Mesenchymal stem cell of adipose (primary cell): ENCODE measurements around a stretch of chr11.

- CAGE, long polyA plus RNA = no peak
These were observed 45.4 kb upstream of the NNMT start for GRCh38 chr11:114250622-114251360.

DNA sequence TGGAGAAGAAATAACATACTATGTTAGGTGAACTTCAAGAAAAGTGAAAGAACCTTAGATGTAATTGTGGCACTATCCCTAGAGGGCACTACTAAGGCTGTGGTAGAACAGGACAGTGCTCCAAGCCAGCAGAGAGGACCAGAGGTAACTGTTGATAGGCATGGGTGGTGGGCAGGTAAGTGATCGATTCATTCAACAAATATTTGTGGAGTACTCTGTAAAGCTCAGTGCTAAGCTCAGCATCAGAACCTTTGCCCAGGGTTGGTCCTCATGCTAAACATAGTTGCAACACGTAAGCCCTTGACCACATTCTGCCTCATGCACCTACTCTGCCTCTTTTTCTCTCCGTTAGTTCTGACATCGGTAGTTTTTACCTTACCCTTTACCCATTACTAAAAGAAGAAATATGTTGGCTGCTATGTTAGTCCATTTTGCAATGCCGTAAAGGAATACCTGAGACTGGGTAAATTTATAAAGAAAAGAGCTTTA, 18.5 kb upstream of the NNMT start:
- CAGE, long polyA plus RNA = no peak

- CAGE, long polyA plus RNA = no peak
These were observed 10.6 kb downstream of the NNMT start for GRCh38 chr11:114306697-114307377.

GRCh38 chr11:114315567-114316576, 19.7 kb downstream of the NNMT start:
- CAGE, long polyA plus RNA = no peak

- CAGE, long polyA plus RNA = no peak
These were observed 23.8 kb downstream of the NNMT start for GRCh38 chr11:114319956-114320390.

DNA sequence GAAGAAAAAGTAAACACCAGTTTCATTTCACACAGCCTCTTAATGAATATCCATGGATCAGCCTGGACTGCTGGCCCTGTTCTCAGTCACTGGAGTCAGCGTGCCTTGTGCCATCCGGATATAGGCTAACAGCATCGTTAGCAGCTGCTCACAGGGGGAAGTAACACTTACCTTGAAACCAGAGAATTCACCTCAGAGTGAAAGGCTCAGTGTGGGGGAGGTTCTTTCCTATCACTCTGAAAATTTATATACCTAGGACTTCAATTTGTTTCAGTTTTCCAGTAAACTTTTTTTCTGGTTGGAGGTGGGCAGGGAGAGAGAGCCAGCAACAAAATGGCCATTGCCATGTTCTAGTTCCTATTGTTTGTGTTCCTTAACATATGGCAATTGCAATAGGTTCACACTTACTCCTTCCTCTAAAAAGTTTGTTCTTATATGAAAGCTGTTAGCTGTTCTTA, 247.8 kb downstream of the CADM1 start:
- CAGE, long polyA plus RNA = no peak

DNA sequence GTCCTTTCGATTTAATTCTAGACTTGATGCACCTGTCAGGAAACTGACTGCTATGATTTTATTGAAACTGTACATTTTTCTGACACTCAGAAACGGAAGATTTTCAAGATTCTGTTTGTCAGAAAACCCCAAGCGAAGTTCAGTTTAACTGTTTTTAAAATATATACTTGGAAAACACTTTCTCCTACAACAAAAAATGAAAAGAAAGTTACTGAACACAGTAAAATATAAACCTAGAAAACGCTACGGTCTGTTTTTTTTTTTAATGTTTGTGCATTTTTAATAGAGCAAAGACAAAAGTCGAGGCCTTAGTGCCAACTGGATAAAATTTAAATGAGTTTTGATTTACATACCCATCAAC, 81.5 kb downstream of the CADM1 start:
- CAGE, long polyA plus RNA = no peak

DNA sequence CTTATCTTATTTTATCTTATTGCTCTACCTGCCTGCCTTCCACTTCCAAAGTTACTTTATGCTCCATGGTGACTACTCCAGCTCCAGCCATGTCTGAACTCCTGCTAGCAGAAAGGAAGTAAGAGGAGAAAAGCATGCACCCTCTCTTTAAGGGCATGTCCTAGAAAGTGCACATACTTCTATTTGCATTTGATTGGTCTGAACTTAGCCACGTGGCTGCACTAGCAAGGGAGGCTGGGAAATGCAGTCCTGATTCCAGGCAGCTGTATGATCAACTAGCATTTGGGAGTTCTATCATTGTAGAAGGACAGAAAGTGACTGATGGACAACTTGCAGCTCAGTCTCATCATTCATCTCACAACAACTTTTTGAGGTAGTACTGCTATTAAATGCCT, 515.7 kb downstream of the BUD13 start:
- CAGE, long polyA plus RNA = no peak

DNA sequence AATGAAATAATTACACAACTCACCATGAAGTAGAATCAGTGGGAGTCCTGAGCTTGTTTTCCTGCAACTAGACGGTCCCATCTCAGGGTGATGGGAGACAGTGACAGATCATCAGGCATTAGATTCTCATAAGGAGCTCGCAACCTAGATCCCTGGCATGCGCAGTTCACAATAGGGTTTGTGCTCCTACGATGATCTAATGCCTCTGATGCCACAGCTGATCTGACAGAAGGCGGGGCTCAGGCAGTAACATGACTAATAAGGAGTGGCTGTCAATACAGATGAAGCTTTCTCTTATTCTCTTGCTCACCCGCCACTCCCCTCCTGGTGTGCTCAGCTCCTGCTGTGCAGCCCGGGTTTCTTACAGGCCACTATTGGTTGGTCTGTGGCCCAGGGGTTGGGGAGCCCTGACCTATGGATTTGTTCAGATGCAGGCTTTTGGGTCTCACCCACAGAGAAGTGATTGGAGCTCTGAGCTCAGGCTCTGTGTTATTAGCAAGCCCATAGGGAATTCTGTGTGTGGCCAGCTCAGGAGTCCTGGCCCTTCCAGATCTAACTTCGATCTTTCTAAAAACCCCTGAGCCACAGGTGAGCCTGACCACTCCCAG, 352.0 kb downstream of the BUD13 start:
- CAGE, long polyA plus RNA = no peak

DNA sequence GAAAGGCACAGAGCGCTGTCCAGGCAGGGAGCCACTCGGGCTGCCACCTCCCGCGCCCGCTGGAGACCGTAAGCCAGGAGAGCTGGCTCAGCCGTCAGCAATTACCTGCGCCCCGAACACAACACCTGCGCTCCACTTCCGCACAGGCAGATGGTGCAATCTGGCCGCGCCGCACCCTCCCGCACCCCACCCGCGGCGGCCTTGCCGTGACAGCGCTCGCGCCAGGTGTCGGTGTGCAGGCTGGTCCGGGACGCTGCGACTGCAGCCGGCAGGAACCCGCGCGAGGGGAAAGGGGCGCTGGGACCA, 65.4 kb downstream of the BUD13 start:
- CAGE, long polyA plus RNA = no peak

DNA sequence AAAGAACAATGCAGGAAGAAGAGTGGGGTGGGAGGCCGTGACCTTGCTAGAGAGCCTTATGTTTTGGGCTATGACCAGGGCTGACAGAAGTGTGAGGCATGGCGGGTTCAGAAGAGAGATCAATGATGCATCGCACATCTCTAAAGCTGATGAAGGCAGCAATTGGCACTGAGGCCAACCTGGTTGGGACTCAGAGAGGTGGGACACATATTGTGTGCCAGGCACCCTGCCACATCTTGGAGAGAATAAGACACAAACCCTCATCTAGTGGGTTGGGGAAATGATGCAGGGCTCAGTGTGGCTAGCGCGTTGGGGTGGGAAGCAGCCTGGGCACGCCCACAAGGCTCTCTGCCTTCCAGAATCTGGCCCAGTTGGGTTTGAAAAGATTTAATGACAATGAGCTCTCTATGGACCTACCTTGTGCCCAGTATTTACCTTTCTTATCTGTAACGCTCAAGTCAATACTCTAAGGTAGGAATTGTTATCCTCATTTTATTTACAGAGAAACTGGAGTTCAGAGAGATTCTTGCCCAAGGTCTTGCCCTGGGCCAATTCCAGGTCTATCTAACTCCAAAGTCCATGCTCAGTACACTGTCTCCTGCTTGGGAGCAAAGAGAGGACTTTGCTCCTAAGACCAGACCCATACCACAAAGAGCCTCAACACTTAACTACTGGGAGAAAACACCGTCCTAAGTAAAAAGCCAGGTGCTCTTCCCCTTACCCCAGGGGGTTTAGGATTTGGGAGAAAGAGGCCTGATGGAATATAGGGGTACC, 15.0 kb downstream of the APOA4 start:
- CAGE, long polyA plus RNA = no peak

GRCh38 chr11:117045890-117046766, 52.1 kb downstream of the SIK3 start:
- CAGE, long polyA plus RNA = no peak

- CAGE, long polyA plus RNA = no peak
These were observed 3.4 kb downstream of the SIK3 start for GRCh38 chr11:117094578-117095410.

GRCh38 chr11:117170182-117170977, 8.2 kb upstream of the SIDT2 start:
- CAGE, long polyA plus RNA = no peak

- CAGE, long polyA plus RNA = no peak
These were observed 3.4 kb upstream of the TAGLN start for GRCh38 chr11:117195628-117196283.

DNA sequence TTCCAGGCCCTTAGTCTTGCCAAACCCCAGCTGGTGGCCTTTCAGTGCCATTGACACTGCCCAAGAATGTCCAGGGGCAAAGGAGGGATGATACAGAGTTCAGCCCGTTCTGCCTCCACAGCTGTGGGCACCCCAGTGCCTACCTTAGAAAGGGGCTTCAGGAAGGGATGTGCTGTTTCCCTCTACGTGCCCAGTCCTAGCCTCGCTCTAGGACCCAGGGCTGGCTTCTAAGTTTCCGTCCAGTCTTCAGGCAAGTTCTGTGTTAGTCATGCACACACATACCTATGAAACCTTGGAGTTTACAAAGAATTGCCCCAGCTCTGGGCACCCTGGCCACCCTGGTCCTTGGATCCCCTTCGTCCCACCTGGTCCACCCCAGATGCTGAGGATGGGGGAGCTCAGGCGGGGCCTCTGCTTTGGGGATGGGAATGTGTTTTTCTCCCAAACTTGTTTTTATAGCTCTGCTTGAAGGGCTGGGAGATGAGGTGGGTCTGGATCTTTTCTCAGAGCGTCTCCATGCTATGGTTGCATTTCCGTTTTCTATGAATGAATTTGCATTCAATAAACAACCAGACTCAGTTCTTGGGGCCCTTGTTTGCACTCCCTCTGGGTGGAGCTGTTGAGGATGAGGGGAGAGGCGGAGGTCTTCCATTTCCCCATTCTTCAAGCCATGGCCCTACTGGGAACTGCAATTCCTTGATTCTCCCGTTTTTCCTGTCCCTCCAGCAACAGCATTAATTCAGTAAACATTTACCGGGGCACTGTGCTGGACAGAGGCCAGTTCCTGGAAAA, 2.1 kb upstream of the TAGLN start:
- CAGE, long polyA plus RNA = no peak

- CAGE, long polyA plus RNA = no peak
These were observed 4.5 kb downstream of the TAGLN start for GRCh38 chr11:117203733-117203930.

DNA sequence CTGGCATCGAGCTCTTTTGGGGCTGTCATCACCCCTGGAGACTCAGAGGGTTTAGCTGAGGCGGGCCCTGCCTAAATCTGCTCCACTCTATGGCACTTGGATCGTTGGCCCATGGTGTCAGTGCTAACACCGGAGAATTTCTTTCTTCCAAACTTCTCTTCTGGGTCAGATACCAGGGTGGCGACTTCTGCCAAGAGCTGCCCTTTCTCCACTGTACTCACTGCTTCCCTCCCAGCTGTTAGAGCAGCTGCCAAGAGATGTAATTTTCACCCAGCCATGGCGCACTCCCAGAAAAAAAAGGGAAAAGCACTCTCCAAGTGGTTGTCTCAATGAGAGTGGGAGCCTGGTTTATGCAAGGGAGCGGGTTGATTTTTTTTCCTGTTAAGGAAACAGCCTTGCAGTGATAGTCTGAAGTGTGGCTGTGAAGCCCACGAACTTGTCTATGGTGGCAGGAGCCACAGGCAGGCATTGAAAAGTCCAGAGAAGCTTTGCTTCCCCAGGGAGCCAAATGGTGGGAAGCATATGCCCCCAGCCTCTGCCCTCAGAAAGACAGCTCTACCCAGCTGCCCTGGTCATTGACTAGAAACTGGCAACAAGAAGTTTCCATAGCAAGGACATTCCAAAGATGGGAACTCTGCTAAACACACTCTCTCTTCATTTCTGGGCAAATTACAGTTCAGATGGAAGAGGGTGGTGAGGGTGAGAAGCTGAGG, 10.7 kb downstream of the PCSK7 start:
- CAGE, long polyA plus RNA = no peak

DNA sequence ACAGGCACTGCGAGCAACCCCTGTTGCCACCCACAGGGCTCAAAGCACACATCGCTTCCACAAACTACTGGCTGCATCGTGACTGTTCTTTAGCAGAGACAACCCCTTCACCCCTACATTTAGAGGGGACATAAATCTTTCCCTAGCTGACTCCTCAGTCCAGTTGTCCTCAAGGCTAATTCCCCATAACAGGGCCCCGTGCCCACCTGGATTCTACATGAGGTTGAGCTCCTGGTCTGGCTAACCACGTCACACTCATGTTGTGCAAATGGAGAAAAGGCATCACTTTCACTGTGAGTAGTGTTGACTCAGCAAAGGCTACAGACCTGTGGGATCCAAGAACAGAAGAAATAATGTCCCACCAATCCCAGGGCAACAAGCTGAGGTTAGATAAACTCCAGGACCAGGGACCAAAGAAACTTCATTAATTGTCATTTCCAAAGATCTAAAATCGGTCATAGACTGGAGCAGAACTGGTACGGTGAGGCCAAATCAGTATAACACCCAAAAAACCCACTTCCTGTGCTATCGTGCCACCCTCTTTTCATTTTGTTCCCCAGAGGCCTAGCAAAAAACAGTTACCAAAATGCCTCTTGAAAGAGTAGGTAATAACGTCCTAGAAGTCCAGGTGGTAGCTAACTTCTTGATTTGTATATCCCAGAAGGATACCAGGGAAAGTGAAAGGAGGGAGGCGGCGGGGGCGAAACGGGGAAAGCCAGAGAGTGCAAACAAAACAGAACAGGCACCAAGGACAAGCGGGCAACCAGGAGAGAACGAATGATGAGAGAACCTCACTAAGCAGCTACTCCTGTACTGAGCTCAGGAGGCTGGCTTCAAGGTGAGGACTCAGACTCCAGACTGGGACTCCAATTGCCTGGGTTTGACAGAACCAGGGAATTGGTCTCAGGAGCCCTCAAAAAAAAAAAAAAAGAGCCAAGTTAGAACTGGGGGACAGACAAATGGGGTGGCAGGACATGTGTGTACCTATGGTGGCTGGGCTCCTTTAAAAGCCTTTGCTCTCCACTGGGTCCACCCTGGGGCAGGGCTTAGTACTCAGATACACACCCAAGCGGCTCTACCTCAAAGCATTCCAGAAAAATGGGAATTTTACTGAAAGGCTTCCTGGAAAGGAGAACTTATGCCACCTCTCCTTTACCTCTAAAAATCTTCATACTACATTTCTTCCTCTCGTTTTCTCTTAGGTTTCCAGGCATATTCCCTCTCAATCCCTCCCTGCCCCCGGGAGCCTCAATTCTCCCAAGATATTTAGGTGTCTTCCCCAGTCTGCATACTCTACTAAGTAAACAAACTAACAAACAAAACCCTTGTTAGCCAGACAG, 1.3 kb downstream of the PCSK7 start:
- CAGE, long polyA plus RNA = no peak

DNA sequence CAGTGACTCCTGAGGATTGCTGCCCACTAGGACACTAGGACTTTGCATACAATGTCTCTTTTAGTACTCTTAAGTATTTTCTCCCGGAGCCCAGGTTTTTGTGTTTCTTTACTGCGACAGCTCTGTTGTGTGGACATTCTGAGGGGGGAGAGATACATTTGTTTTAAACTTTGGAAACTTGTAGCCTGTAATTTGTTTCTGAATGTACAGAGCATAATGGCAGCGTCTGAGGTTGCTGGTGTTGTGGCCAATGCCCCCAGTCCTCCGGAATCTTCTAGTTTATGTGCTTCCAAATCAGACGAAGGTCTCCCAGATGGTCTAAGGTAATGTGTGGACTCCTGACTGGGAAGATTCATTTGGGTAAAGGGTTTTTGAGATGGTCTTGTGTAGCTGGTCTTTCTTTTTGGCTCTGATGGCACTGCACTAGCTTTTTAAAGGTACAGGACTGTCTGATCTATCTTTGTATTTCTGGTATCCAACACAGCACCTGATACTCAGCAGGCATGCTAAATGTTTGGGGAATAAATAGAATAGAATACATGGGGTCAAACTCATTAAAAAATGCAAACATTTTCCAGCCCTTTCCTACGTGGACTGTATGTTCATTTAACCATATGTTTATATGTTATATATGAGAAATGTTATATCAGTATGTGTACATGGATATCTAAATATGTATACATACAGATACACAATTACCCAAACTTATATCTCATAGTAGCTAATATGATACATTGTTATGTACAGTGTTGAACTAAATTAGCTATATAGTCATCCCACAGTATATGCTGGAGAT, 1.8 kb downstream of the RNF214 start:
- CAGE, long polyA plus RNA = no peak